Epithelial cell of esophagus (primary cell): ENCODE data around the genes RARA, KRTAP3-1 and KRTAP2-2.

DNA sequence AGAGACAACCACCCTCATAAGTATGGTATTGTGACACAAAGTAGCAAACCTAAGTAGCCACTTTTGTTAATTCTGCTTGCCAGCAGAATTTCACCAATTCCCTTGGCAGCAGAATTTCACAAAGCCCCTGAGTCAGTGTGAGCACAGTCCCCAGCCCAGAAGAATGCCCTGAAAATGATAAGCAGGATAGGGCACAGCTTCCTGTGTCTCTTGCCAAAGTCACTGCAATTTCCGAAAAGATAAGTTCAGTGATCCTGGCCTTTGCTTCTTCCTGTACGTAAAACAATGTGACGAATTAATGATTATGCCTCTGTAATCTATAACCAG lies 16.0 kb upstream of the WIPF2 start:
- RRBS = no CpG with 5 or more reads among the region's 3 CpGs

DNA sequence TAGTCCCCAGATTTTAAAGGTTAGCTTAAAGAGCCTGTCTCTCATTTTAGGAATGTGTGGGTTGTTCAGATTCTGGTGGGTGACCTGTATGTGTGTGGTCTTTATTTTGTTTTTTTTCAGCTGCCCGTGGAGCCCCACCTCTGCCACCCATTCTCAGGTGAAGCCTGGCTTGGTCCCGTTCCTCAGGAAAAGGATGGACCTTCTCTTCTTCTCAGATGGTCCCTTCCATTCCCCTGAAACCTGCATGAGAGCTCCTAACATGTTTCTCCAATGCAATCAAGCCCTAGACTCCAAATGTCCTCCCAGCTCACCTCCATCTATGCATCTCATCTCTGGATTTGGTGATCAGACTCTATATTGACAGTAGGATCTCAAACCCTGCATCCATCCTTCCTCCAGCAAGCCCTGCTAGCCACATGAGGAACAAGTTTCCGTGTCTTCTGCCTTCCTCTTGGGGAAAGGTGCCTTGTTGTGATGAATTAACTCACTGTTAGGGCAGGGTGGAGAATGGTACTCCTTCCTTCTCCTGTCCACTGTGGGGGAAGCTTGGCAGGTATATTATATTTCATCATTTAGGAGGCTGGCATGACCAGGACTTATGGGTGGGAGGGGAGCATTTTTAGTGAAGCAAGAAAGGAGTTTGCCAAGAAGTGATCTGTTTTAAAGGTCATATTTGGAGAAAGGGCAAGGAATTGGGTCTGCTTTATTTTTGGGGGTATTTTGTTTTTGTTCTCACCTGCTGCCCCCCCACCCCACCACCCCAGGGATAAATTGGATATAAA lies 9.4 kb upstream of the CDC6 start:
- RRBS = no CpG with 5 or more reads among the region's 3 CpGs

DNA sequence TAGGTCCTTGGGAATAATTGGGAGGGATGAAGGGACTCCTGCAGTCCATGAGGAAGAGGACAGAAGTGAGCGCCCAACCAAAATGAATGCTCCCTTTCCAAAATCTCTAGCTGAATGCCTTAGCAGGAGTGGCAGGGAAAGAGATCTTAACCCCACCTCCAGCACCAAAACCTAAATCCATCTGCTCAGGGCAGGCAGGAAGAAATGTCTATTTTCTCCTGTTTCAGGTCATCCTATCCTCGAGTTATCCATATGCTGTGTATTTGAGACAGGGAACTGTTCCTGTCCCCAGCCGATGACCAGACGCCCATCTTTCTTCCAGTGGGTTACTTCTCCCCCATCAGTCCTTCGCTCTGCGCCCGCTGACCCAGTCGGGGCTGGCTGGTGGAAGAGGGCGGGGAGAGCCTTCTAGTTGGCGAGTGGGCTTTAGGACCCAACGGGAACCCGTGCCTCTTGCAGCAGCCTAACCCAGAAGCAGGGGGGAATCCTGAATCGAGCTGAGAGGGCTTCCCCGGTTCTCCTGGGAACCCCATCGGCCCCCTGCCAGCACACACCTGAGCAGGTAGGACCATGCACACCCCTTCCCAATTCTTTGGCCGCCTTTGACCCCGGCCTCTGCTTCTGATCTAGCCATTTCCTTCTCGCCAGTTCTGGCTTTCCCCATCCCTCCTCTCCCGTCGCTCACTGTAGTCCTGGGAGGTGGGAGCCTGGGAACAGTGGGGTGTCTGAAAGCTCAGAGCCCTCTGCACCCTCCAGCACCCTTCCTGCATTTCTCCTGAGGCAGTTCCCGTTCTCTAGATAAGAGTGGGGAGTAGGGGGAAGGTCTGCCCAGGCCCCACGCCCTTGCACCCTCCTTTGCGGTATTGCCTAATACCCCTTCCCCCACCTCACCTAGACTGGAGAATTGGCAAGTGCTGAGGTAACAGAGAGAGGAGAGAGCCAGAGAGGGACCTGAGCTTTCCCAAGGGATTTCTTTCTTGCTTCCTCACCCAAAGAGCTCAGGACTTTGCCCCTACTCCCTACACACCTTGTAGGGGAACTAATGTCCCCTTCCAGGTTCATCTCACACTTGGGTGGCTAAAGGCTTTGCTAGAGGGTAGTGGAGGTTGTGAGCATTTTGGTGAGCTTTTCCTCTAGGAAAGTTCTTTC lies at the start of gene RARA:
RARA (plus strand) TSS at position 456 of the 1,149 bp plus-strand sequence.
- RRBS = 0% methylated on average over 2 of the region's 23 CpGs

DNA sequence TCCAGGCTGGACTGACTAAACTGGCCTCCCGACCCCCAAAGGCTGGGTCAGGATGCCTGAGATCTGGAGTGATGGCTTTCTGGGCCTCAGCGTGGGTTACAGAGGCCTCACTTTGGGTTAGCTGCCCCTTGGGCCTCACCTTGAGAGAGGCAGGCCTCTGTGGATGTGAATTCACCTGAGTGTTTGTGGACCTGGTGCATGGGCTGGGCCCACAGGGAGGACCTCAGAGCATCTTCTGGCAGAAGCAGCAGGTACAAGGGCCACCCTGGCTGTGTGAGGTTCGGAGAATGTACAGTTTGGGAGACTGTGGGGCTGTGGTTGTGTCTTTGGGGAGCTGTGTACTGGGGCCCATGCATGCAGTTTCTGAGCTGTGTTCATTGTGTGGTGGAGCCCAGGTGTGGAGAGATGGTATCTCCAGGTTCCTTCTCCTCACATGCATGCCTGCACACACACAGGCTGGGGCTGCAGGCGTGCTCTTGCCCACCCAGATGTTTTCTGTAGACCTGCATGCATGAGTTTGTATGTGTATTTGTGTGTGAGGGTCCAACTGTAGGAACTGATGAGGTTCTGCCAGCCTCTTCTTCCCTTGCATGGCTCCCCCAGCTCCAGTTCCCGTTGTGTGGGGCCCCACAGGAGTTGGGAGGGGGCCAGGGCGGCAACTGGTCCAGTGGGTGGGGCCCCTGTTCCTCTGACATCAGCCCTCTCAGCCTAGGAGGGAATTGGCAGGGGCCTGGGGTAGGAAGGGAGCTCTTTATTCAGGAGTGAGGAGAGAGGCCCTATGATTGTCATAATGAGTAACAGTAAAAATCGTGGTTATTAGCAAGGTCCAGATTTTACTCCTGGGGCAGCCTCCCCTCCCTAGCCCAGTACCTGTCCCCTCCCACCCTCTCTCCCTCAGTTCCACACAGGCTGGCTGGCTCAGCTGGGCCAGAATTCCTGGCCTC lies 18.5 kb downstream of the RARA start:
- RRBS = no CpG with 5 or more reads among the region's 7 CpGs

GRCh38 chr17:40331759-40332493 lies 22.9 kb downstream of the RARA start:
- RRBS = 35% methylated on average over 3 of the region's 17 CpGs

- RRBS = no CpG with 5 or more reads among the region's 7 CpGs
Measured at GRCh38 chr17:40398304-40399386, 19.1 kb downstream of the TOP2A start.

DNA sequence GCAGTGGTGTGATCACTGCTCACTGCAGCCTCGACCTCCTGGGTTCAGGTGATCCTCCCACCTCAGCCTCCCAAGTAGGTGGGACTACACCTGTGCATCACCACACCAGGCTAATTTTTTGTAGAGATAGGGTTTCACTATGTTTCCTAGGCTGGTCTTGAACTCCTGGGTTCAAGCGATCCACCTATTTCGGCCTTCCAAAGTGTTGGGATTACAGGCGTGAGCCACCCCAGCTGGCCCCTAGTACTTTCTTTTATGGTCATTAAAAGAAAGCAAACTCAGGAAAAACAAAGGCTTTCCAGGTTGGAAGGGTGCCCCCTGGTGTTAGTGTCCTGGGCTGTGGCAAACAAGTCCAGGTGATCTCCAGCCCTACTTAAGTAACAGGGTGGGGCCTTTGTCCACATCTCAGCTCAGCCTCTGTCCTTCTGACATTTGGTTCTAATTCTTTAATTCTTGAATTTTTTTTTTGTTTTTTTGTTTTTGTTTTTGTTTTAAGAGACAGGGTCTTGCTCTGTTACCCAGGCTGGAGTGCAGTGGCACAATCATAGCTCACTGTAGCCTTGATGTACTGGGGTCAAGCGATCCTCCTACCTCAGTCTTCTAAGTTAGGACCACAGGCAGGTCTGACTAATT lies 6.9 kb downstream of the IGFBP4 start:
- RRBS = no CpG with 5 or more reads among the region's 5 CpGs

DNA sequence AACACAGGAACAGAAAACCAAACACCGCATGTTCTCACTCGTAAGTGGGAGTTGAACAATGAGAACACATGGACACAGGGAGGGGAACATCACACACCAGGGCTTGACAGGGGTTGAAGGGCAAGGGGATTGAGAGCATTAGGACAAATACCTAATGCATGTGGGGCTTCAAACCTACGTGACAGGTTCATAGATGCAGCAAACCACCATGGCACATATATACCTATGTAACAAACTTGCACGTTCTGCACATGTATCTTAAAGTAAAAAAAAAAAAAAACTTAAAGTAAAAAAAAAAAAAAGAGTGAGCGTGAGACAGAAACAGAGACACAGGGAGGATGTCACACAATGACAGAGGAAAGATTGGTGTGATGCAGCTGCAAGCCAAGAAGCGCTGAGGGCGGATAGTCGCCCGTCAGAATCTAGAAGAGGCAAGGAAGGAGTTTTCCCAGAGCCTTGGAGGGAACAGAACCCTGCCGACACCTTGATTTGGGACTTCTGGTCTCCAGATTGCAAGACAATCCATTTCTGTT lies 27.4 kb upstream of the TNS4 start:
- RRBS = no CpG with 5 or more reads among the region's 10 CpGs

- RRBS = no CpG with 5 or more reads among the region's 9 CpGs
Measured at GRCh38 chr17:40539767-40540342, 25.4 kb downstream of the CCR7 start.

GRCh38 chr17:40540412-40540960 lies 24.8 kb downstream of the CCR7 start:
- RRBS = no CpG with 5 or more reads among the region's 9 CpGs

DNA sequence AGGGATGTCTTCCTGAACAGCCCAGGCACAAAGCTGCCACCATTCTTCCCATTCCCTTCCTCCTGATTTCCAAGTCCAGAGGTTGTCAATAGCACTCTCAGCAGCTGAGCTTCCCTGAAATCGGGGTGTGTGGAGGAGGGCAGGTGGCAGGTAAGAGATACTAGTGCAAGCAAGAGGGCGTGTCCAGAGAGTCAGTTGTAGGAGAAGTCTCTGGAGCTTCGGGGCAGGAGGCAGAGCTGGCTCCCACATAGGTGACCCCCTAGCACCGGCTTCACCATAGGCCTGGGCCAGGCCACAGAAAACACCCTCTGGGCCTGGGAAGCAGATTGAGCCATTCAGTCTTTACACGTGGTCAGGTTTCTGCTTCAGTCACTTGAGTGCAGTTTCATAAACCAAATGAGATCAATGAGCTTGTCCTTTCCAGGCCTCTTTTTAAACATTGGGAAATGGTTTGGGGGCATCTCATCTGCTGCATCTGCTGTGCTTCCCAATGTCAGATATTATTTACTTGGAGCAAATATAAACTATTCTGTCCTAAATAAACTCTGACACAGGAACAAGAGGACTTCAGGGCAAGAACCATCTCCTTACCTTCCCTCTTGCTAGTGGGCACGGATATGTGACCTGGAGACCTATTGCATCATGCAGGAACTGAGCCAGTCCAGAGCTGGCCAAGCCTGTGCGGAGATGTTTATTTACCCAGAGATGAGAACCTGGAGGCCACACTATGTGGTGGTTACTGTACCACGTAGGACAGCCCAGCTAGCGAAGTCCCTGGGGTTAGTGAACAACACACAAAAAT lies 16.2 kb downstream of the CCR7 start:
- RRBS = no CpG with 5 or more reads among the region's 9 CpGs

- RRBS = no CpG with 5 or more reads among the region's 6 CpGs
Measured at GRCh38 chr17:40561731-40562408, 3.4 kb downstream of the CCR7 start.

DNA sequence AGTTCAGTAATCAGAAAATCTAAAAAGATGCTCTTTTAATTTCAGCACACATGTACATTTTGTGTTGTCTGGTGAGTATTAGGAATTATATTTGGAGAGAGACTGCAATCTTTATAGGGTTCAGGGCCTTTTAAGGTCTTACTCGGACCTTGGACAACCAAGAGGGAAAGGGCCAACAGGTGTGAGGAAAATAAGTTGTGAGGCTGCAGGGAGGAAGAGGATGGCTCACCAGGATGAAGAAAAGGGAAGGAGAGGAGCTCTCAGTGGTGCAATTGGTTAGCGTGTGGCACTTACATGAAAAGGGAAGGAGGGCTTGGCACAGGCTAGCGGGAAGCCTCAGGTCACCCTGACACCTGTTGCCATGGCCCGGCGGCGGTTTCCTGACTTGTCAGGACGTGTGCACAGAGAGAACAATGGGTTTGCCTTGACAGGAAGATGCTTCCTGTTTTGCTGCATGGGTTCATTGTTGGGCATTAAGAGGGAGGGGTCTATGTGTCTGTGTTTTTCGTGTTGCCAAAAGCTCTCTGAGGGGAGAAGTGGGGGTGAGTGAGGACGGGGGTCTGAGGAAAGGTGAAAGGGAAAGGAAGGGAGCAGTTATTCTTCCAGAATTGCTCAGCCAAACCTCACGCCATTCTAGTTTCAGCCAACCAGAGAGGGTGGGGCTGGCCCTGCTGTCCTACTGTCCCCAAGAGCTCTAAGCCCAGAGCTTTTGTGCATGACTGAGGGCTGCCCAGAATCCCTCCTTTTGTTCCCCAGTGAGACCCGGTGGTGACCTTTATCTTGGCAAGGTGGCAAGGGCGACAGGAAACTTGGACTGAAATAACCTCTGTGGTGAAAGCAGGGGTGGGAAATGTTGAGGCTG lies 17.1 kb upstream of the CCR7 start:
- RRBS = no CpG with 5 or more reads among the region's 12 CpGs

GRCh38 chr17:40608485-40609003 lies 39.1 kb downstream of the SMARCE1 start:
- RRBS = no CpG with 5 or more reads among the region's 4 CpGs

DNA sequence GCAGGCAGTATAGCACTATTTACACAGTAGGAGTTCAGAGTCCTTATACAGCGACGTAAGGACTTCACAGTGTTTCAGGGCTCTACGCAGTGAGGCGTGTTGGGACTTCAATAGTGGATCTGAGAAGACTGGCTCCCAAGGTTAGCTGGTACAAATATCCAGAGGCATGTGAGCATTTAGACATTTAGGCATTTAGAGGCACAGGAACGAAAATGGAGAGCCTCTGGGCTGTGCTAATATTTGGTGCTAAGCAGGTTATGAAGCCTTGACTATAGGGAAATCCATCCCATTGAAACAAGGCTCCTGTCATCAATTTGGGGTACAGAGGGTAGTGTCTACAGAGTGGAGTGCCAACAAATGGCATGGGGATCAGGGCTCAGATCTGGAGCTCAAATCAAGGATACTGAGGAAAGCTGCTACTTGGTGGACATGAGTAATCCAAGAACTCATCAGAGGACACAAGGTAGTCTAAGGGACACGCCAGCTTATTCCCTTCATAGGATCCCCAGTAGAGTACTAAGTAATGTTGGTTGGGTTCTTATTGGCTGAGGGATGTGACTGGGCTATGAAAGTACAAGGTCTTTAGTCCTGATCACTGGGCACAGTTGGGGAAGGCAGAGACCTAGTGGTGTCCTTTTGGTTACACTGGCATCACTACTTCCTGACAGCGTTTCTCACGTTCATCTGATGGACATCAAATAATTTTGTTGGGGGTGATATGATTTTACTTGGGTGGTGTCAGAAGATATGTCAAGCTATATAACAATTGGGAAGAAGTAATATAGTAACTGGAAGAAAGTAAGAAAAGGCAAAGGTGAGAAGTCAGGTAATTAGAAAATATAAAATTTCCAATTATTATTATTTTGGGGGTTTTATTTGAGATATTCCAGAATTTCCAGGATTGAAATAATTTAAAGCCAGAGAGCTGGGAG lies 5.2 kb downstream of the KRT10 start:
- RRBS = no CpG with 5 or more reads among the region's 8 CpGs

GRCh38 chr17:40820952-40821299 lies 1.5 kb downstream of the KRT10 start:
- RRBS = no CpG with 5 or more reads among the region's 3 CpGs

GRCh38 chr17:40885909-40886534 lies 980 bp upstream of the KRT20 start:
- RRBS = no CpG with 5 or more reads among the region's 3 CpGs

DNA sequence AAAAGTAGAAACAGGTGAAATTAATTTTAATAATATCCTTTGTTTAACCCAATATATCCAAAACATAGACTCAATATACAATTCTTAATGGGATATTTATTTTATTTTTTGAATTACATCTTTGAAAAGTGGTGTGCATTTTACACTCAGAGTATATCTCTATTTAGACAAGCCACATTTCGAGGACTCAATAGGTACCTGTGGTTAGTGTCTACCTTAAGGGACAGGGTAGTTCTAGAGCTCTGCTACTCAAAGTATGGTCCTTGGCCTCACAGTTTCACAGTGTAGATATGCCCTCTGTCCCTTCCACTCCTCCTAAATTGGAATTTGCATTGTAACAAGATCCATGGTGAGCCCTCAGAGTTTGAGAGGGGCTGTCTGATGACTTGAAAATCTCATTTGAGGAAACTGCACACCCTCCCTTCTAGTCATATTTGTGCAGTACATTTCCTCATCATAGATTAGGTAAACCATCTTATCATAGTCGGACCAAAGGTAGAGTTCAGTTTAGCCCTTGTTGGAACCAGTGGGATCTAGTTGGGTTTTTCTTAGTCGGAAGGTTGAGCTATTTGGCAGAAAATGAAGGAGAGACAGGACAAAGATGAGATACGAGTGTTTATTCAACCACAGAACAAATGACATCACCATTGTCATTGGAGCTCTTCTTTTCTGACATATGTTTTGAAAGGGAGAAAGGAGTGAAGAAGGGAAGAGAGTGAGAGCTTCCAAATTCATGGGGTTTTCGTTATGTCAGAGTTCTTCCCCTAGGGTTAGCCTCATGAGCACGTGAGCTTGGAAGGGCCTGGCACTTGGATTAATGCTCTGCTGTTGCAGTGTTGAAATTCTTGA lies 15.7 kb upstream of the KRT20 start:
- RRBS = no CpG with 5 or more reads among the region's 6 CpGs

DNA sequence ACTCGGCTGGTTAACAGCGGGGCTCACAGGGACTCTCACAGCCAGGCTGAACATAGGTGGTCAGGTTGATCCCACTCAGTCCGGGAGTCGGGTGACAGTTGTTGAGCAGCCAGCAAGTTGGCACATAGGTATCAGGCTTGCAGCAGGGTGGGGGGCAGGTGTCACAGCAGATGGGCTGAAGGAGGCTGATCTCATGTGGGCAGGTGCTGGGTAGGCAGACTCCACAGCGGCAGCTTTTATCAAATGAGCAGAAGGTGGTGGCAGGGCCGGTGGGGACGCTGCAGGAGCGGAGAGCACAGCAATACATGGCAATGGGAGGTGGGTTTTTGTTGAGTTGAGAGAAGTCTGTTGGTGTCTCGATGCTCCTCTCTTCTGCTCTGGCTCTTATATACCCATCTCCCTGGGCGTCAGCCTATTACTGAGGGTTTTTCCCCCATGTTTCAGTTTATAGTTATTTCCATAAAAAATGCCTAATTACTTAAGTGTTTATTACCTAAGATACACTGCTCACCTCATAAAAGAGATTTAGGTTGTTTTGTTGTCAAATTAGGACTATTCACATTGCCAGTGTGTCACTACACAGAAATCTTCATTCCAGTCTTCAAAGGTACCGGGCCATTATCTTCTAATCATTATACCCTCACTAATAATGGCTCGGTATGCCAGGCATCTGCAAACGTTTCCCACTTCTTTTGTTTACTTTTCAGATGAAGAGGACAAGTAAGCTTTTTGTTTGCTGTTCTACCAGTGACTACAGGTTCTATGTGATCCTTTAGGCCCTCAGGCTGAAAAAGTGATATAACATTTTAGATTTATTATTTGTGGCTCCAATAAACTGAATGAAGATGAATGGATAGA lies at the start of gene KRTAP3-1:
KRTAP3-1 (minus strand) TSS at position 361 of the 858 bp plus-strand sequence.
- RRBS = no CpG with 5 or more reads among the region's 13 CpGs

GRCh38 chr17:41055006-41055462 lies at the start of gene KRTAP2-2:
Gene KRTAP2-2 (minus strand): TSS chr17:41055230.
- RRBS = no CpG with 5 or more reads among the region's 20 CpGs